Retinal pigment epithelial cell (primary cell): ENCODE measurements around a stretch of chr15.

DNA sequence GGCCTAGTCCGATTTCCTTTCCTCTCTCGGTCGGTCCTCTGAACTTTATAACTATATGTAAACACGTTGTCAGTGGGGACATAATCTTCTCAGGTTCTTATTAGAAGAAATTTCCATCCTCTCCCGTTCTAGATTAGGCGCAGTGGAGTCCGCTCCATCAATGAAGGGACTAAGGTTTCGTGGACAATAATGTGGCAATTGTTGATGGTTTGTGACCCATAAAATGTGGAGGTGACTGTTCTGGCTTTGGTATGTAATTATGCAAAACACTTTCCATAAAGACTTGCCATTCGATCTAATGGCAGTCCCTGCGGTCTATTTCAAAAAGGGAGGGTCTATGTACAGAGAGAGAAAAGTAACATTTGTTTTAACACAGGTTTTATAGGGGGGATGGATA is 31.9 kb downstream of the NR2F2 start:
- RRBS: no CpG with 5 or more reads among the region's 10 CpGs

- RRBS: no CpG with 5 or more reads among the region's 7 CpGs
These were observed 849 bp upstream of the ARRDC4 start for GRCh38 chr15:97959643-97960064.

DNA sequence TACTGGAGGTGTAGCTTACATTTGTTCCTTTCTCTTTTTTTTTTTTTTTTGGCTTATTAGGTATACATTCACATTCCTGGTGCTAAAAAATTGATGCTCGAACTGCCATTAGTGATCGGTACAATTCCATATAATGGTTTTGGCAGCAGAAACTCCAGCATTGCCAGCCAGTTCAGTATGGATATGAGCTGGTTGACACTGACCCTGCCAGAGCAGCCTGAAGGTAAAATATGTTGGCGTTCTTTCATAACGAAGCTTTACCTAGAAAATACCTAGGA is 9.3 kb downstream of the ARRDC4 start:
- RRBS: no CpG with 5 or more reads among the region's 4 CpGs

DNA sequence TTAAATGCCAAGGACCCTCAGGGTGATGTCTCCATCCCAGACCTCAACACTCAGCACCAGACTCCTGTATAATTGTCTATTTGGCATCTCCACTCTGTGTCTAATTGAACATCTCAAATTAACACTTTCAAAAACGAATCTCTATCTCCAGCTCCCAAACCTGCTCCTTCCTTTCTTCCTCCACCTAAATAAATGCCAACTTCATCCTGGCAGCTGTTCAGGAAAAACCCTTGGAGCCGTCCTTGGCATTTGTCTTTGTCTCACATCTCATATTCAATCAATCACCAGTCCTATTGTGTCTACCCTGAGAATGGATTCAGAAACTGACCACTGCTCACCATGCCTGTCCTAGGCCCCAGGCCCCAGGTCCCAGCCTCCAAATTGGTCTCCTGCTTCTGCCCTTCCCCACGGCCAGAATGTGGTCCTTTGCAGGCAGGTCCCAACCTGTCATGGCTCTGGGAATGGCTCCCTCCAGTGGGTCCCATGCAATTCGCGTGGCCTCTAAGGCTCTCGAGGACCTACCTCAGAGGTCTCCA is 56.4 kb downstream of the ARRDC4 start:
- RRBS: no CpG with 5 or more reads among the region's 6 CpGs

- RRBS: no CpG with 5 or more reads among the region's 4 CpGs
These were observed 115.9 kb downstream of the ARRDC4 start for GRCh38 chr15:98076341-98076804.

DNA sequence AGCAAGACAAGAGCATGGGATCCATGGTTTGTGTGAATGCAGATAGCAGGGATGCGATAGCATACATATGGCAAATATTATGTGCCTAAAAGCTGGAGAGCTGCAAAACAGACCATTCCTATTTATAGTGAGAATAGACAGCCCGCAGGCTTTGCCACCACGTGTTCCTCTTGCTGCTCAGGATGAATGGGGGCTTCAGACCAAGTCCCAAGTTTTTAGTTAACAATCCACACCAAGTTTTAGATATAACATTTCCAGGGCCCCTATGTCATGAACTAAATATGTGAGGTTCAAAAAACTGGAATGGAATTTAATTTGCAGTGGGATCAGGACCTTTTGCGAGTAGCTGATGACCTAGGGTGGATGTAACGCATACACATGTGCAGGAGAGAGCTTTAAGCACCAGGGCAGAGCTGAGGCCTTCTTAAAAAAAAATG is 48.5 kb upstream of the IGF1R start:
- RRBS: no CpG with 5 or more reads among the region's 5 CpGs

- RRBS: no CpG with 5 or more reads among the region's 9 CpGs
These were observed 26.1 kb downstream of the IGF1R start for GRCh38 chr15:98674354-98674865.

- RRBS: no CpG with 5 or more reads among the region's 8 CpGs
These were observed 66.5 kb downstream of the IGF1R start for GRCh38 chr15:98714637-98715425.

DNA sequence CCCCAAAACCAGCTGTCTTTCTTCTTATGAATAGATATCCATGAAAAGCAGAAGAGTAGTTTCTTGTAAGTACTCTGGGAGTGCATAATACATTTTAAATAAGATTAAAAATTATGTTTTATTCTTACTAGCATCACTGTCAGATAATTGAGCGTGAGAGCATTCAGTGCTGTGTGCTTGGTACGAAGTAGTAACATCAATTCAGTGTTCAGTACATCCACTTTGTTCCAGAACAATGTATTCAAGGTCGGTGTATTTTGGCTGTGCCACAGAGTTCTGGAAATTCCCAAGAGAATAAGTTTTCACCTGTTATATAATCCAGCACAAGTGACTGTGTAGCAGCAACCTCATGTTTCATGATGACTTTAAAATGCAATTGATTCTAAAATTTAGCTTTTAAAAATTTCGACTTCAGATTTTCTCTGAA is 130.6 kb downstream of the IGF1R start:
- RRBS: no CpG with 5 or more reads among the region's 4 CpGs

DNA sequence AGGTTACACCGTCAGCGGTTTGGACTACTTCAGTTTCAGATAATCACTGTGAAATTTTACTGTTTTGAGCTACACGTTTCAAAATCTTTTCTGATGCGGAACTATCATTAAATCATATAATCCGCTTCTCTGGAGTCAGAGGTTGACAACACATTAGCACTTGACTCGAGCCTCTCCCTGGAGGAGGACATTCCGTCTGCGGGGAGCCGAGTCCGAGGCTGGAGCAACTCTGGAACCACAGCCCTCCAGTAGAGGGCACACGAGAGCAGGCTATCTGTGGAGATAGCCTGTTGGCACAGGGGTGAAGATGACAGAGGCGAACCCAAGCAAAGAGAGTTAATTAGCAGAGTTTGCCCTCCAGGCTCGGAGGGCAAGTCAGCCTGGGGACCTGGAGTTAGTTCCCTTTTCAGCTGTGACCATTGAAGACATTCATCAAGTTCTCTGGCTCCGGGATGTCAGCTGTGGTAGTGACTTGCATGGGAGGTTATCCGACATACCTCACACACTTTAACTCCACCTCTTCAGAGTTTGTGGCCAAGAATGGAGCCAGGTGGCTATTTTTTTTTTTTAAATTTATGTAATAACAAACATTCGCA is 131.3 kb downstream of the IGF1R start:
- RRBS: no CpG with 5 or more reads among the region's 16 CpGs

- RRBS: no CpG with 5 or more reads among the region's 4 CpGs
These were observed 166.2 kb downstream of the PGPEP1L start for GRCh38 chr15:98841343-98841920.

GRCh38 chr15:98843026-98843488 is 164.5 kb downstream of the PGPEP1L start:
- RRBS: no CpG with 5 or more reads among the region's 7 CpGs

DNA sequence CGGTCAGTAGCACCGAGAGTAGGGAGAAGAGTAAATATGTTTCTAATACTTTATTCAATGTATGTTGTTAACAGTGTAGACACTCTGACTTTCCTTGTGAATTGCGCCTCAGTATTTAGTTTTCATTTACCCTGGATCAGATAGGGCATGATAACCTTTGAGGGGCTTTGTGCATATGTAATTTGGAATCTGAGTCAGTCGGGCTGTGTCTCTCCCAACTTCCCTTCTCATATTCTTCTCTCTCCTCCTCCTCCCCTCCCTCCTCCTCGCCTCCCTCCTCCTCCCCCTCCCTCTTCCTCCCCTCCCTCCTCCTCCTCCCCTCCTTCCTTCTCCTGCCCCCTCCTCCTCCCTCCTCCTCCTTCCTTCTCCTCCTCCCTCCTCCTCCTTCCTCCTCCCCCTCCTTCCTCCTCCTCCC is 162.5 kb downstream of the PGPEP1L start:
- RRBS: no CpG with 5 or more reads among the region's 5 CpGs

- RRBS: no CpG with 5 or more reads among the region's 16 CpGs
These were observed 156.6 kb downstream of the PGPEP1L start for GRCh38 chr15:98850749-98851563.

DNA sequence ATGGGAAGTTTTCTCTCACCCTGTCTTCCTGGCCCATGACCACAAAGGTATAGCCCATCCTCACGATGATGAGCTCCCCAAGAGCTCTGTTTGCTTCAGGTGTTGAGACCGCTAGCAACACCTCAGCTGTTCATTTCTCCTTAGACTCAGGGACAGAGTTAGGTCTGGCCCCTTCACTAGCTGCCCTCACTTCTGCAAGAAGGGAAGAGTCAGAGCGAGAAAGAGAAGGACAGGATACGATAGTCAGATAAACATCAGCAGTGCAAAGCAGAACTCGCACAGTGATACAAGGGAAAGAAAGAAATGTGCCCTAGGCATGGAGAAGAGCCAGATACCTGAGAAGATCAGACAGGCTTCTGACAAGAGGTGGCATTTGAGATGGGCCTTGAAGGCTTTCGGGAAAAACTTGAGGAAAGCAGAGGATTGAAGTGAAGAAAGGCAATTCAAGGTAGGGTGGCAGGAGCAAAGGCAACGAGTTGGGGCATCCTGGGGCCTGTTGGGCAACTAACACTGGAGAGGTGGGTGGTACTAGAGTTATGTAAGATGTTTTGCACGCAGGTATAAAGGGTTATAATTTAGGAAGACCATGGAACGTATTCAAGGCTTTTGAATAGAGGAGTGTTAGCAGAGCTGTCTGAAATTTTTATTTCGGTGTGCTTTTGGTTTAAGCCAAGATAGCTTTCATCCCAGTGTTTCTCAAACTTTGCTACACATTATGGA is 106.0 kb downstream of the PGPEP1L start:
- RRBS: no CpG with 5 or more reads among the region's 10 CpGs

DNA sequence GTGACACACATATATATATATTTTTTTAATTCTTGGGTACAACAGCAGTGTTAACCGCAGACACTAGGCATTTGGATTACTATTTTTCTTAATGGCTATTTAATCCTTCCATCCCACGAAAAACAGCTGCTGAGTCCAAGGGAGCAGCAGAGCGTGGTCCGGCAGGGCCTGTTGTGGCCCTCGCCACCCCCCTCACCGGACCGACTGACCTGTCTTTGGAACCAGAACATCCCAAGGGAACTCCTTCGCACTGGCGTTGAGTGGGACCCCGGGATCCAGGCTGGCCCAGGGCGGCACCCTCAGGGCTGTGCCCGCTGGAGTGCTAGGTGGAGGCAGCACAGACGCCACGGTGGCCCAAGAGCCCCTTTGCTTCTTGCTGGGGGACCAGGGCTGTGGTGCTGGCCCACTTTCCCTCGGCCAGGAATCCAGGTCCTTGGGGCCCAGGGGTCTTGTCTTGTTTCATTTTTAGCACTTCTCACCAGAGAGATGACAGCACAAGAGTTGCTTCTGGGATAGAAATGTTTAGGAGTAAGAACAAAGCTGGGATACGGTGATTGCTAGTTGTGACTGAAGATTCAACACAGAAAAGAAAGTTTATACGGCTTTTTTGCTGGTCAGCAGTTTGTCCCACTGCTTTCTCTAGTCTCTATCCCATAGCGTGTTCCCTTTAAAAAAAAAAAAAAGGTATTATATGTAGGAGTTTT is 48.3 kb downstream of the PGPEP1L start:
- RRBS: 96% methylated on average over 5 of the region's 18 CpGs

- RRBS: no CpG with 5 or more reads among the region's 4 CpGs
These were observed 34.3 kb downstream of the SYNM start for GRCh38 chr15:99139246-99139610.

DNA sequence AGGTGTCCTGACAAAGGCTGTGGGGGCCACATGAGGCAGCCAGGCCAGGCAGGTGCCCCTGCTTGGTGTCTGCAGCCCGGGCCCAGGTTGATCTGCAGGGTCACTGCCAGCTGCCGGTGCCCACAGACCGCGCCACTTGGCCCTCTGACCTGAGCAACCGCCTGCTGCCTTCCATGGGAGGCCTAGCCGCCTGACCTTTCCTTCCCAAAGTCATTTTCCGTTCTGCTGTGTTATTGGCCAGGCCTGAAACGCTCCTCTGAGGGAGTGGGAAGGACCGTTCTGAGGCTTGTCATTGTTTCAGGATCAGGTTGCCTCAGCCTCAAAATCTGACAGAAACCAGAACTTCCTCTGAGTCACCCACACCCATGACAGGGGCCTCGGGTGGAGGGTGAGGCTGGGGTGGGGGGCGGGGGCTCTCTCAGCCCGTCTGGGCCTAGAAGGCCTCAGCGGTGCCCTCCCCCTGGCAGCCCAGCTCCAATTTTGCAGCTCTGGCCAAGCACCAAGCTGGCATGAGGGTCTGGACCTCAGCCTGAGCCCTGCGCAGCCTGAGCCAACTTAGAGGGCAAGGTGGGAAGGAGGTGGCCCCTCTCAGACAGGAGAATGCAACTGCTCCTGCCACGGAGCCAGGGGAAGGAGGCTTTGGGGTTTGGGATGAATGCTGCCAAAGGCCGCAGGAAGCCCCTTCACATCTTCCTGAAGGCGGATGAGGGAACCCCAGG is 140.6 kb upstream of the MEF2A start:
- RRBS: no CpG with 5 or more reads among the region's 17 CpGs